Myometrial cell (primary cell): ENCODE measurements around a stretch of chr1.

DNA sequence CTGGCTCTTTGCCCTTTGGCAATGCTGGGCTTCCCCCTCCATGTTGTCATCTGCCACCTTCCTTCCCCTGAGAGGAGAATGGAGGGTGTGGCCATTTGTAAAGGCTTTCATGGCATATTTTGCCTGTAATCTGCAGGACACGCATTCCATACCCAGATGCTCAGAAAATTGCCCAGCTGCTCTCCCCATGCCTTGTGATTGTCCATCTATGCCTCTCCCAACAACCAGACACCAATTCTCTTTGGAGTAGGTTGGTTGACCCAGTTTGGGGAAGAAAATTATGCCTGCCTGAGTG lies 27.8 kb downstream of the PKP1 start:
- RAMPAGE, long total RNA = no peak

GRCh38 chr1:201325966-201326370 lies 42.7 kb downstream of the PKP1 start:
- RAMPAGE, long total RNA = no peak

DNA sequence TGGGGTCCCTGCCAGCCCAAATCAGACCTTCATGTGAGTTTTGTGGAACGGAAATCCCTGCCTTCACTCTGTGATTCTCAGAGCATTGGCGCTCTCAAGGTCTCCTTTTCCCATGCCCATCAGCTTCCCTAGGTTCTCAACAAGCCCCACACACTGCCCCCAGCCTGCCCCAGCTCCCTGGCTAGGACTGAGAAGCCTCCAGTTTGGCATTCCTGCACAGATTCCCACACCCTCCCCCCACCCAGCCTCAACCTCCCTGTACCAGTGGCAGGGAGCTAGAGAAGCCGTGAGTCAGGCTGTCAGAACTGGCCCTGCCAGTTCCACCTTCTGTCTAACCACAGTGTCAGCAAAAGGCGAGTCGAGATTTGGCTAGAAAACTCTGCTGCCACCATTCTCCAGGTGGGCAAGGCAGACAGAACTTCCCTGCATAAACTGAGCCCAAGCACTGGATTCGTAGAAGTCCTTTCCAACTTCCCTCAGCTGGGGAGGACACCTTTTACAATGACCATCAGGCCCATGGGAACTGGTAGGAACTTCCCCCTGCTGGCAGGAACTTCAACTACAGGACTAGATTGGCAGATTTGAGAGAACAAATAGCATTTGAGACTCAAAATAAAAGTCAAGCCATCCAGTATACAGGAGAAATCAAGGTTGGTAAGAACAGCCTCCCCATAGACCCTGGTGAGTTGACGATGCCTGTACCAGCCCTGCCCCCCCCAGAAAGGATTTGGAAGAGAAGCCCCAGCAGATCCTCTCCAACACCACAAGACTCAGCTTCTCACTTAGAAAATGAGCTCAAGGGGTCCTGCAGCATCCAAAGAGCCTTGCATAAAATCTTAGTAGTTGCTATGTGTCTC lies 31.0 kb downstream of the TNNT2 start:
- RAMPAGE, long total RNA = no peak

DNA sequence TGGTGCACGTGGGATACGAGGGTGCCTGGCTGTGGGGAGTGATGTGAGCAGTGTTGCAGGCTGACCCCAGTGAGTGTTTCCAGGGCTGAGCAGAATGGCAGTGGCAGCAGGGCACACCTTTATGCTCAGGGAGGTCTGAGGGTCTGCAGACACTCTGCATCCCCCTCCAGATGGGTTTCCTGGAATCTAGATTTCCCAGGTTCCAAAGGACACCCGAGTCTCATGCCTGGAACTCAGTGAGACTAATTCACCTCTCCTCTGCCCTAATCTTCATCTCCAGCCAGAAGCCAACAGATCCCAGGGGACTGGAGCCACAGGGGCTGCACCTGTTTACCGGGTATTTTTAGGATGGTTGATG lies 734 bp upstream of the TNNI1 start:
- RAMPAGE, long total RNA = no peak

DNA sequence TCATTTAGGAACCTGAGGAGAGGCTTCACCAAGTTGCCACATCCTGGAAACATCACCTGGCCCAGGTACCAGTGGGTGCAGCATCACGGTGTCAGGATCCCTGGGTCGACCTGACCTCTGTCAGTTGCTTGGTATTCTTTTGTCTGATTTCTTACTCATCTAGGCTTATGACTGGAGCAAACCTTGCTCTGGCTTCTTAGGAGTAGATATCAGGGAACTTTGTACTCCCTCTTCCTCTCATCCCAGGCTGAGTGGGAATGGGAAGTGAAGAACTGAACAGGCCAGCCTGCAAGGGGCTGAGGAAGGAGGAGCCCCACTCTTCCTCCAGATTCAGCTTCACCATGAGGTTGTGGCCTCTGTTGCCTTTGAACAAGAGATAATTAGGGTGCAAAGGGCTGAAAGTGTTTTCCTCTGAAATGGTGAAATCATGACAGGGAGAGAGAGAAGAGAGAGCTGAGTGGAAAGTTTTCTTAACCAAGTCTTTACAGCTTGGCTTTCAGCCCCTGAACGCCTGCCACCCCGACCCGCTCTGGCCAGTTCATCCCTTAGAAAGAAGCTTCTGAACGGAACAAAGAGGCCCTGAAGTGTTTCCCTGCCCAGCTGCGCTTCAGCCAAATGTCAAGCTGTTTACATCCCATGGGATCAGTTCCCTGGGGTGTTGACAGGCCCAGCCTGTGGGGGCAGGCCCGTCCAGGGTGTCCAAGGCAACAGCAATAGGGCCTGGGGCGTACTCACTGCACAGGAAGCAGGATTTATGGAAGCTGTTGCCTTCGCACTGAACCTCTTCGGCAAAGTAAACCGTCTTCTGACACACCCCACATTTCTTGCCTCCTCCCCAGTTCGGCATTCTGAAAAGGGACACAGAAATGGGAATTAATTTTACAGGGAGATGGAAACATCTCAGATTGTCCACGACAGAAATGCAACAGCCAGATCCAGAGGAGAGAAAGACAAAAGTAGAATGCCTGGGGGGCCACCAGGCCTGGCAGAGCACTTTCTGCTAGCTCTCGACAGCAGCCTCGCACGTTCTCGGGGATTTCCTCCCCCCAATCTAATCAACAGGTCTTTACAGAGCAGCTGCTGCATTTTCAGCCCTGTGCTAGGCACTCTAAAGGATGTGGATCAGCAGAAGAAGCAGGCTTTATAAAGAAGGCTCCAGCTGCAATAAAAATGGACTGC lies 11.1 kb downstream of the CSRP1 start:
- RAMPAGE, long total RNA = no peak

DNA sequence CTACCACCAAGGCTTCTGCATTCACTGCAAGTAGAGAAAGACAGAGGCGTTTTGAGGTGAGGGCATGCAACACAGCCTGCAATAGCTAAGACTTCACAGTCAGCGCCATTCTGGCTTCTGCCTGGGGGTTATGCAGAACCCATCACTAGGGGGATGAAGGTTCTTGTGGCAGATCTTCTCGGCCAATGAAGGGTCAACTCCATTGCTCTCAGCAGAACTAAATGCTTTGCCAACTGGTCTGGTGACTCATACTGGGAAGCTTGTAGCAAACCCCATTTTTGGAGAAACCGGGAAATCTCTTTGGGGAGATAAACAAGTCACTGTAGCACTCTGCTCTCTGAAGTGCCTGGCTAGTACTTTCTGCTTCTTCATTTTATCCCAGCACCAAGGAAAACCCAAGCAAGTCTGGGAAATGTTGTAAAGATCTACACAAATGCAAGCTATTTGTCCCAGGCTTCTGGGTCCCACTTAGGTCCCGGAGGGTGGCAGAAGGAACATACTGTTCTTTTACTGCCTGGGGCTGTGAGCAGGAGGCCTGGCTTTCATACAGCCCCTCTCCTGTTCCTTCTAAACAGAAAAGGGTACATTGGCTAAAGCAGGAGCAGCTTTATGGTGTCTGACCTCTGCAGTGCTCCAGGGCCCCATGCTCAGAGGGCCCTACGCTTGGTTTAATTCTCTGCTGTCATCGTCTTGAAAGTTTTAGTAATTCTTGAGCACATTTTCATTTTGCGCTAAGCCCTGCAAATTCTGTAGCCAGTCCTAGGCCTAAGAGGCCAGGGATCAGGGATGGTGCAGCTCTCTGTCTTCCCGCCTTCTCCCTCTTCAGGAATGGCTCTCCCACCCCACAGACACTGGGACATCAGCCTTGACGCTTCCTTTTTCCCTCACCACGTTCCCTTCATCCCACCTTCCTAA lies 28.8 kb downstream of the LMOD1 start:
- RAMPAGE, long total RNA = no peak

DNA sequence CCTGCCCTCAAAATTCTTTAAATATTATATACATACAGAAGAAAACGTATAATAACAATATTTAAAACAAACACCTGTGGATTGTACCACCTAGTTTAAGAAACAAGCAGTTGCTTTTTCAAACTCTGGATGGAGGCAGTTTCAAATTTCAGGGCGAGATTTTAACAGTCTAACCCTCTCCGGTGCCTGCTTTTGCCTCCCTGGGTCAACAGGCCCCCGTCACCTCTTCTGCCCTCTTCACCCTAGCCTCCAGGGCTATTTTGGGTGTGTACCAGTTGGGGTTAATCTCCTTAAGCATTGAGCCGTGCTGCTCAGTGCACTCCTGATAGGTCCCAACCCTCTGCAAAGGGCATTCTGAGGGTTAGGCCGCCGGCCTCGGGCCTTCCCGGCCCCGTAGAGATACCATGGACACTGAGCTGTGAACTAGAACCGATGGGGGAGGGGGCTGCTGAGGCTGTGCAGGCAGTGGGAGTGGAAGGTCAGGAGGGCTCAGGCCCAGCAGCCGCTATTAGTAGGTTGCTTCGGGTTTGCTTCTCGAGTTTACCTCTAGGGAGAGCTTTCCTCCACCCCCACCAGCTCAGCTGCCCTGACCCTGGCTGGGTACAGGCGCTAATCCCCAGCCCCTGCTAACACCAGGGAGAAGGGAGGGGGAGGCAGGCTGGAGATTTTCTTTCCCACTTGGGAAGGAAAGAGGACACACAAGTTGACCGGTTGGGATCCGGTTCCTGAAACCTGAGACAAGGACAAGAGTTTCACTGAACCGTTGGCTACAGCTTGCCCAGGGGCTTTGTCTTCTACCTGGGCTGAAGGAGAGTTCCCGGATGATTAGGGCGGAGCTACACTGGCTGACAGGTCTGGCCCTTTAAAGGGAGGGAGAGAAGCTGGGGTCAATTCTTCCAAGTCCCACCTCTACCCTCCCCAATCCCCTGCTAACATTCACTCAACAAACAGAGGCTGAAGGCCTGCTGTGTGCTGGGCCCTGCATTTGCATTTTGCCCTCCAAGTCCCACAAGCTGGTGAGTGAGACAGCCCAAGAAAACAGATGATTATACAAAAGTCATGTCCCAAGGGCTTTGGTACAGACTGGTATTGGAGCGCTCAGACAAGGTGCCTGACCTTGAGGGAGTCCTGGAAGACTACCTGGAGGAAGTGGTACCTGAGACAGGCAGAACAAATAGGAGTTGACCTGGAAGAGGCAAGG lies 4.7 kb downstream of the LMOD1 start:
- RAMPAGE, long total RNA = no peak

GRCh38 chr1:201954365-201955122 lies 759 bp upstream of the TIMM17A start:
- RAMPAGE, long total RNA = no peak

GRCh38 chr1:201969592-201970643 lies 12.5 kb upstream of the RNPEP start:
- RAMPAGE, long total RNA = no peak

DNA sequence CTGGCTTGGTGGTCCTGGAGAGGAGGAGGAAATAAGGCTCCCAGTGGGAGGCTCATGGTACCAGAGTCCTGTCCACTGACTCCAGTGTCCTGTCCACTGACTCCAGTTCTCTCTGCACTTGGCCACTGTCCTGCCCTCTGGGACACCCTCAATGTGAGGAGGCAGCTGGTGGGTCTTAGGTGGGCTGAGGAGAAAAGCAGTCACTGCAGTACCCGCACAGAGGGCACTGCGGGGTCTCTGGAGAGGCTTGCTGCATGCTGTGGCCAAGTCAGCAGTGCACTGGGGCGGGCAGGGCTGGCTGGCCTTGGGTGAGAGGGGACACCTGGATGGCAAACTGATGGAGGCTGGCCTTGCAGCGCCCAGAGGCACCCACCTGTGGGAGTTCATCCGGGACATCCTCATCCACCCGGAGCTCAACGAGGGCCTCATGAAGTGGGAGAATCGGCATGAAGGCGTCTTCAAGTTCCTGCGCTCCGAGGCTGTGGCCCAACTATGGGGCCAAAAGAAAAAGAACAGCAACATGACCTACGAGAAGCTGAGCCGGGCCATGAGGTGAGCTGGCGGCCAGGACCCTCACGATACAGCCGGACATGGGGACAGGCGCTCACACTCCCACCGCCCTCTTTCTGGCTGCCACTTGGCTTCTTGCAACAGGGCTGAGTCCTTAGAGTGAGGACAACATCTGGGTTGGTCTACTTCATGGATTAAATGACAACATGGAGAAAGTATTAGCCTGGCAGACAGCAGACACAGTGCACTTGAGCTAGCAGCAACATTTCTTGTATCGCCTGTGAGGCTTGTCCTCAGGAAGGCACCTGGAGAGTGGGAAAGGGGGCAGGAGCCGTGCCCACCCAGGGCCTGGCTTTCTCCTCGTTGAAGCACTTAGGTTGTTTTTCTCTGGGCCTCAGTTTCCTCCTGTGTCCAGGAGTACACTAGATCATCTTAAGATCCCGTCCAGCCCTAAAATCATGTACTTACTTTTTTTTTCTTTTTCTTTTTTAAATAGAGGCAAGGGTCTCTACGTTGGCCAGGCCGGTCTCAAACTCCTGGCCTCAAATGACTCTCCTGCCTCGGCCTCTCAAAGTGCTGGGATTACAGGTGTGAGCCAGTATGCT lies 3.4 kb downstream of the ELF3 start:
- RAMPAGE, long total RNA = no peak

- RAMPAGE, long total RNA = no peak
Measured at GRCh38 chr1:202015839-202016506, 5.6 kb downstream of the ELF3 start.

DNA sequence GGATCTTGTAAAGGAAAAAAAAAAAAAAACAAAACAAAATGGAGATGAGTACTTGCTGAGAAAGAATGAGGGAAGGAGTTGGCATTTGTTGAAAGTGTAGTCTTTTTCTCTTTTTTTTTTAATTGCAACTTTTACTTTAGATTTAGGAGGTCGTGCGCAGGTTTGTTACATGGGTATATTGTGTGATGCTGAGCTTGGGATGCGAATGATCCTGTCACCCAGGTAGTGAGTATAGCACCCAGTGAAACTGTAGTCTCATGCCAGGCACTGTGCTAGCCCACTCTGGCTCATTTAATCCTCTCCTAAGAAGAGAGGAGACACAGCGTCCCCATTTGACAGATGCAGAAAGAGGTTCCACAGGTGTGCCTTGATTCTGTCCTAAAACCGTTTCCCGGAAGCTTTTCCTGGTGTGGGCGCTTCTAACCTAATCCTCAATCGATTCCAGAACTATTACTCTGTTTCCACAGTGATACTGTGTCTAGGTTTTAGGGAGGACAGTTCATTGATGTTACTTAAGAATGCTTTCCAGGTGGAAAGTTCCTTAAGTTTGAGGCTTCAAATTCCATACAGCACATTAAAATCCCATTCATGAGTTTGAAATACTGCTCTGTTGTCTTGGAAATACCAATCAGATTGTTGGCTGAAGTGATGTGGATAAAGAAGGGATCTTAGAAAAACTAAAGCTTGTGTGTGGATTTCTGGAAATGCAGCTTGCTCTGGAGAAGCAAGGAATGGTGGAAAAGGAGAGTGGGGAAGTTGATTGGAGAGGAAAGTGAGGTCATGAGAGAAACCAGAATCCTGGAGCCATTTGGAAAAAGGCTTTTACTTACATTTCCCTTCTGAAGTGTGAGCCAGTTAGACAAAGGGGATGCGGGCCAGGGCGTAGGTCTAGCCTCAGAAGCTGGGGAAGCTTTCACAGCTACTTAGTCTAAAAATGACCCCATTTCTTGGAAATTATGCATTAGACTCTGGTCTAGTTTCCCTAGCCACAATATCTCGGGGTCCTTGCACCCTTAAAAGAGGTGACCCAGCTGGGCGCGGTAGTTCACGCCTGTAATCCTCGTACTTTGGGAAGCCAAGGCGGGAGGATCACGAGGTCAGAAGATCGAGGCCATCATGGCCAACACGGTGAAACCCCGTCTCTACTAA lies 6.5 kb downstream of the ELF3 start:
- RAMPAGE, long total RNA = no peak

DNA sequence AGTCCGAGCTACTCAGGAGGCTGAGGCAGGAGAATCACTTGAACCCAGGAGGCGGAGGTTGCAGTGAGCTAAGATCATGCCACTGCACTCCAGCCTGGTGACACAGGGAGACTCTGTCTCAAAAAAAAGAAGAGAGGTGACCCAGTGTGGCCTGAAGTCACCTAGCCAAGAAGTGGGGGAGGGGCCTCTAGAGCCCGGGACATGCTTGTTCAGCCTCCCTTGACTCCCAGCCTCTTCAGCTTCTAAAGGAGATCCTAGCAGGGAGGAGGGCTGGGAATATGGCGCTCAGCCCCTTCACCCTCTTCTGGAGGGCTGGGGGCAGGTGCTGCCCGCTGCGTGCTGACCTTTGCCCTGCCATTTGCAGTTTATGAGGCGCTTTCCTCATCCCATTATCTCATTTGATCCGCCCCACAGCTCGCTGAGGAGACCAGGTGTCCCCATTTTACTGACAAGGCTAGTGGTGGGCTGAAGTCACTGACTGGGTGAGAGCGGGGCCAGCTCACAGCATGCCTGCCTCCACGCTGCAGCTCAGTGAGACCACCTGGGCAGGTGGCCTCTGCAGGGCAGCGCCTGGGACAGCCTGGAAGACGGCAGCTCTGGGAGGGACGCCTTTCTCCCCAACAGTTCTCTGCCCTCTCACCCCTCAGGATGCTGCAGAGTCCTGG lies 7.4 kb downstream of the ELF3 start:
- RAMPAGE, long total RNA = no peak

DNA sequence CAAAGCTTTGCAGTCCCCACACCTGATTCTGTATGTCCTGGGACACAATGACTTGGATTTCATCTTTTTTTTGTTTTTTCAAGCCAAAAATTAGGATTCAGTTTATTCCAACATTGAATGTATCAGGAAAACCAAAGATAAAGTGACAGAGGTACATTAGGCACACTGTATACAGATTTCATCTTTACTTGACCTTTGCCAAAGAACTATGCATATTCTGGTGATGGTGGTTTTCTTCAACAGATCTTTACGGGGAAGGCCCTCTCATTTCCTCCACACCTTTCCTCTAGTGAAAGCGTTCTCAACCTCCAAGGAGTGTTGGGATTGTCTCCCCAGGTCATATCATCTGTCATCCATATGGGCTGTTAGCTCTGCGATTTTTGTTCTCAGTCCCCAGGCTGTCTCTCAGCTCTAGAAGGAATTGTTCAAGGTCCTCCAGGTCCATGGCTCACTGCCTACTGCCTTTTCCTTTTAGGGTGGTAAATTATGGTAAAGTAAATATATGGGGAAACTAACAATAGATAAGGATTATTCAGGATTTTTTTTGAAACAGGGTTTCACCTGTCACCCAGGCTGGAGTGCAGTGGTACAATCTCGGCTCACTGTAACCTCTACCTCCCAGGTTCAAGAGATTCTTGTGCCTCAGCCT lies 37.5 kb downstream of the ELF3 start:
- RAMPAGE, long total RNA = no peak

DNA sequence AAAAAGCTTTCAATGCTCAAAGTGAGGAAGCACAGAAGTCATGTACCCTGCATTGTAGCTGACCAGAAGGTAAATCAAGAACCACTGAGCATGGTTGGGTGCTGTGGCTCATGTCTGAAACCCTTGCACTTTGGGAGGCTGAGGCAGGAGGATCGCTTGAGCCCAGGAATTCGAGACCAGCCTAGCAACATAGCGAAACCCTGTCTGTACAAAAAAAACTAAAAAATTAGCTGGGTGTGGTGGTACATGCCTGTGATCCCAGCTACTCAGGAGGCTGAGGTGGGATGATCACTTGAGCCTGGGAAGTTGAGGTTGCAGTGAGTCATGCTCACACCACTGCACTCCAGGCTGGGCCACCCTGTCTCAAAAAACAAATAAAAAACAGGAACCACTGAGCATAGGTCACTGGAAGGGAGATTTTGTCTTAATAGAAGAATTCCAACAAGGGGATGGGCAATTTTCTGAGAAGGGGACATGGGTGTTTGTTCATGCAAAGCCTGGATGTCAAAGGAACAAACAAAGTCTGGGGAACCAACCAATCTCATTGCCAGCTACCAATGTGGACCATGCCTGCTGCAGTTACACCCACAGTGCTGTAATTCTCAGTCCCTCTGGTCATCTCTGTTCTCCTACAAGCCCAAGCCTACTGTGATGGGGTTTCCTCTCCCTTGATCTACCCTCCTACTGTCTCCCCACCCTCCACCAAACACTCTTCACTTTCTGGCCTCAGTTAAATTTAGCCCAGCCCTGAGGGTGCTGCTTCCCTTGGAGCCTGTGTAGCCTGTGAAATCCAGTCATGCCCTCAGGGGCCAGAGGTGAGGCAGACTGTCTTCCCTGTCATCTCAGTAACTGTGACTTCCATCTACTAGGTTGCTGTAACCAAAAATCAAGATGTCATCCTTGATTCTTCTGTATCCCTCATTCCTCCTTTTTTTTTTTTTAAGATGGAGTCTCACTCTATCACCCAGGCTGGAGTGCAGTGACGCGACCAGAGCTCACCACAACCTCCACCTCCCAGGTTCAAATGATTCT lies 47.9 kb downstream of the ELF3 start:
- RAMPAGE, long total RNA = no peak

DNA sequence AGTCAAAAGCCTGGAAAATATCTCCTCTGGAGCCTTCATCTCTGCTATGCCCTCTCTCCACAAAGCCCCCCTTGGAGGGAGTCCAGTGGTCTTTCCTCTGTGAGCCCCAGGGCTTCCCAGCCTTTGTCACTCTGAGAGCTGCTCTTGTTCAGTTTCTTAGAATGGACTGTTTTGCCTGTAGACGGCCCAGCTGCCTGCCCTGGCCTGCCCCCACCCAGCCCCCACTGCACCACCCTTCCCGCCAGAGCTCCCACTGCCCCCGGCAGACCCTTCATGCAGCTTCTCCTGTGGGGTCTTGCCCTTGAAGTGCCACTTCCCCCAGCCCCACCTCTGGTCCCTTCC lies 7.0 kb downstream of the GPR37L1 start:
- RAMPAGE, long total RNA = no peak

GRCh38 chr1:202131854-202133036 lies 9.5 kb downstream of the GPR37L1 start:
- RAMPAGE, long total RNA = no peak

- RAMPAGE, long total RNA = no peak
Measured at GRCh38 chr1:202133059-202133355, 10.3 kb downstream of the GPR37L1 start.

GRCh38 chr1:202137771-202138762 lies 6.5 kb downstream of the ARL8A start:
- RAMPAGE, long total RNA = no peak

- RAMPAGE, long total RNA = no peak
Measured at GRCh38 chr1:202143569-202144411, 747 bp downstream of the ARL8A start.